AG09309 (cell line): ENCODE measurements around a stretch of chr1.

DNA sequence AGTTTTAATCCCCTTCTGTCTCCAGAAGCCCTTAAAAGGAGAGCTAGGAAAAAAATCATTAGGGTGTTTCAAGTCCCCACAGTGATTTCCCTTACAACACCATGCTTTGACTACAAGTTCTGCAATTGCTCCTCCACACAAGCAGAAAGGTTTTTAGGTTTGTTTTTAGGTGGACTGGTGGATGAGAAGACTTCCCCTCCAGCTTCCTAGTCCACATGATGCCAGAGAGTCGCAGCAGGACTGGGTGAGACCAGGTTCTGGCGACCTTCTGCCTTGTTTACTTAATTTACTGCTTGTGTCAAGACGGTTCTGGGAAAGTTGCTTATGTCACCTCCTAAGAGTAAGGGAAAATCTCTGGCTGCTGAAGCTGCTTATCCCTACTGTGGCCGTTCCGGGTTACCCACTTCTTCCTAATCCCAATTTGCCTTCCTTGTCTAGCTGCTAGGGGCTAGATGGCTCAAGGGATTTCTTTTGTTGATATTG is 76.4 kb downstream of the GLUL start:
- RRBS: no CpG with 5 or more reads among the region's 5 CpGs

DNA sequence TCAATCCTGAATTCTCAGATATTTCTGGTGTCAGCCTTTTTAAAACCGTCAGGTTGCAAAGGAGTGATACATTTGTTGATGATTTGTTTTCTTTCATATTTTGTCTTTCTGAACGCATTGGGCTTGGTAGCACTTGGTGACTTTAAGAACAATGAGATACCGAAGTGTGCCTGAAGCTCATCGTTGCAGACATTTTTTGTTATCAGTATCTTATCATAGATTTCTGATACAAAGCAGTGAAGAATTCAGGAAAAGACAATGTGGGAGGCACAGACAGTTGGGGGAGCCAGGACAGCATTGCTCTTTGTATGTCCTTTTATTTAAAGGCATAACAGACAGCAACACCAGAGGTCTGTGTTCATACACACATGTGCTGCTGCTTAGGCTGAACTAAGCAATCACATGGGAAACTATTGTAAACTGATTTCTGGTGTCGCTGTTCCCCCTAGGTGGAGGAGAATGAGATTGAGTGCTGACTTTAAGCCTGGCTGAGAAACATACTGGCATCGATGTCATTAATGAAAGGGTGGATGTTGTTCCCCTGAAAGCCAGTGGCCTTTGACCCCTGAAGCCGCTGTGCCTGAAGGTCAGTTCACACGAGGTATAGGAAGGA is 16.1 kb downstream of the DHX9 start:
- RRBS: no CpG with 5 or more reads among the region's 8 CpGs

DNA sequence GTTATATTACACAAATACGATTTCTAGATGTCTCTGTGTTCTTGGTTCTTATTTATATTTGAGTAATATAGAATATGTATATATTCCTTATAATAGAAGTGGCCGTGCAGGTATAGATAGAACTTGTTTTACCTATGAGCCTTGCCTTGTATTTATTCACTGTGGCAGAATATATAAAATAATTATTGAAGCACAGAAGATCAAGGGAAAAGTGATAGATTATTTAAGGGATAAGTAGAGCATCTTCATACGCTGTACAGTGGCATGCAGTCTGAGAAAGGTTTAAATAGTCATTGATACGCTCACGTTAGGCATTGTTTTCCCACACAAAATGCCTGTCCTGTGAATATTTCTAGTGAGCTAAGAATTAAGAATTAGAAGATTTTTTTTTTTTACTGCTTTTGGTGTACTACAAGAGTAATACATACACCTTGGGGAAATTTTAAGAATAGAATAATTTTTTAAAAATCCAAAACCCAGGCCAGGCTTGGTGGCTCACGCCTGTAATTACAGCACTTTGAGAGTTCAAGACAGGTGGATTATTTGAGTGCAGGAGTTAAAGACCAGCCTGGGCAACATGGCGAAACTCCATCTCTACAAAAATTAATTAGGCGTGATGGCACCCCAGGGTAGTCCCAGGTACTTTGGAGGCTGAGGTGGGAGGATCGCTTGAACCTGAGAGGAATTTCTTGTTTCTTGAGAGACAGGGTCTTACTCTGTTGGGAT is 24.4 kb downstream of the DHX9 start:
- RRBS: no CpG with 5 or more reads among the region's 9 CpGs

- RRBS: 95% methylated on average over 6 of the region's 20 CpGs
Measured at GRCh38 chr1:182868821-182869910, 30.0 kb downstream of the DHX9 start.

DNA sequence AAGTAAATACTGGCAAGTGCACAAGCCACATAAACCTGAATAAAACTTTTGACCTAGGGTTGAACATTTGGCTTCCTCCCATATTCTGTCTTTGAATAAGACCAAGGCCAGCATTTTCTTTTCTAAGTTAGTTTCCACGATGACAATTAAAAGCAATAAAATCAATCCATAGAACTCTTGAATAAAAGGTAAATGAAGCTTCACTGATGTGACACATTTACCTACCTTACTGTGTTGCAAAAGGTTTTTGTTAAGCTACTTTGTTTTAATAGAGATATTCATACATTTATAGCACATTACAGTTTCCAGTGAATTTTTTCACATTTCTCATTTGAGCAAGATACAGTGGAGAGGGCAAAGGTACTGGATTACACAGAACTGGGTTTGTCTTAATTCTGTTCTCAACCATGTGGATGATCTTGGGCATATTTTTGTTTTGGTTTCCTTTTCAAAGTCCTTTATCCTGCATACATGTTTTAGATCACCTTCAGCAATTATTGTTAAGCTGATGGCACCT is 48.8 kb downstream of the DHX9 start:
- RRBS: no CpG with 5 or more reads among the region's 1 CpG

GRCh38 chr1:183108655-183109136 is 77.4 kb upstream of the LAMC2 start:
- RRBS: no CpG with 5 or more reads among the region's 3 CpGs

- RRBS: no CpG with 5 or more reads among the region's 12 CpGs
Measured at GRCh38 chr1:183121552-183122375, 64.3 kb upstream of the LAMC2 start.

DNA sequence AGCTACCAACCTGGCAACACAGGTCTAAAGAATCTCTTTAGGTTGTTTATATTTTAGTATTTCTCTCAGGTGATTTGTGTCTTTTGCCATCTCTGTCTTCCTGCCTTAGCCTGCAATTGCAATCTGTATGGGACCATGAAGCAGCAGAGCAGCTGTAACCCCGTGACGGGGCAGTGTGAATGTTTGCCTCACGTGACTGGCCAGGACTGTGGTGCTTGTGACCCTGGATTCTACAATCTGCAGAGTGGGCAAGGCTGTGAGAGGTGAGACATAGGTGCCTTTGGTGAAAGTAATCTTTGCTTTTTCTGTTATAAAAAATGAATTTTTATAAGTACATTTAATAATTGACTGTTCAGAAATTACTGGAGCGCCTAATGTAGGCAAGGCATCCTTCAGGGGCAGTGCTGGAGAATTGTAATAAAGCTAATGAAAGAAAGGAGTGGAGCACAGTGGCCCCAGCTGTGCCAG is 60.7 kb upstream of the LAMC2 start:
- RRBS: no CpG with 5 or more reads among the region's 4 CpGs

DNA sequence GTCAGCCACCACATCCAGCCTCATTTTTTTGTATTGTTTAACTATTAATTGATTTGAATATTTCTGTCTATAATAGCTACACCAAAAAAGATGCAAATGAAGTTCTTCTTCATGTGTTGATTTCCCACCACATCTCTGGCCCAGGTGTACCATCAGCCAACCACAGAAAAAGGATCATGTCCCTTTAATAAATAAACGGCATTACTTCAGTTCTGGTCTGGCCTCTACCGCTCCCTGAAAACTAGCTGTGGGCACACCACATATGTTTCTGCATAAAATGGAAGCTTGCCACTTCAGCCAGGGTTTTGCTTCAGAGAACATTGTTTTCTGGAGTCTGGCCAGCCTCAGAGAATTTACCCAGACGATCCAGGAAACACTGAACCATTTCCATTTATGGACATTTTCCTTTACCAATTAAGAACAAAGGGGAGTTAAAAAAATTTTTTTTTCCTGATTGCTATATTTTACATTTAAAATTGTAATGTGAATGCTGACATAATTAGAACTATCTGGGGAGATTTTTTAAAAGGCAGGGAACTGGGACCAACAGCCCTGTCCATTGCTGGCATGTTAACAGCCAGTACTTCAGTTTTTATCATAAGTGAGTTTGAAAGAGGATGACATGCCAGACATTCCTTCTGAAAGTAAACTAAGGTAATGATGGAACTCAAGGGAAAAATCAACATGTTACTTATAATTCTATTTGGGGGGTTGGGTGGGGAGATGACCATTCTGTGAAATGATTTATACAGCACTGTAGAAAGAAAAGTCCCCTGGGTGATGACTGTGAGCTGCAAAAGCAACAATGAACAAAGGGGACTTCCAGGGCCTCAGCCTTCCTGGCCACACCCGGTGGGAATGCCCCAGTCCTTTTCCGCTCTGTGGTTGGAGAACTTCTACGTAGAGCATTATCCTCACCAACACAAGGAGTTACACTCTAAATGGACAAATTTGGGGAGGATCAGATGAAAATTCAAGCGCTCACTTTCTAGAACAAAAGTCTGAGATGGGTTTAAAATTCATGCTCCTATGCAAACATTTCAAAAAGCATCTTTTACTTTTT is 5.6 kb upstream of the LAMC2 start:
- RRBS: no CpG with 5 or more reads among the region's 7 CpGs

DNA sequence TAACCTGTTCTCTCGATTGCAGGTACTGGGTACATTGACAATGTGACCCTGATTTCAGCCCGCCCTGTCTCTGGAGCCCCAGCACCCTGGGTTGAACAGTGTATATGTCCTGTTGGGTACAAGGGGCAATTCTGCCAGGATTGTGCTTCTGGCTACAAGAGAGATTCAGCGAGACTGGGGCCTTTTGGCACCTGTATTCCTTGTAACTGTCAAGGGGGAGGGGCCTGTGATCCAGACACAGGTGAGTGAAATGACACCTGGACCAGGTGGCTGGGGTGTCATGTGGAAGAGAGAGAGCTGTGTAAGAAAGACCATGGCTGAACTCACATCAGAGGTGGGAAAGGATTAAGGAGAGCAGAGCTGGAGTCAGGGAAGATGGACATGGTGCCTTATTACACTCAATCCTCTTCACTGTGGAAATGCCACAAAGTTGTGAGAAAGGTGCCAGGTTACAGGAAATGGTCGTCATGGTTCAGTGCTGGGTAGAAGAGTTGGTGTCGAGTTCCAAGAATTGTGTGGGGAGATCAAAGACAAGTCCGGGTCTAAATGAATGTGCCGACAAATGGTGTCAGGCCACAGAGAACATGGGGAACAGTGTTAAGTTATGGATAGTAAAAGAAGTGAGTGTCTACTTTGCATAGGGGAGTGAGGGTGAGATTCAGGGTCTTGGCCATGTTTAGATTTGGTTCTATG is 40.8 kb downstream of the LAMC2 start:
- RRBS: no CpG with 5 or more reads among the region's 7 CpGs

- RRBS: no CpG with 5 or more reads among the region's 4 CpGs
Measured at GRCh38 chr1:183600493-183601118, 10.3 kb upstream of the NCF2 start.

DNA sequence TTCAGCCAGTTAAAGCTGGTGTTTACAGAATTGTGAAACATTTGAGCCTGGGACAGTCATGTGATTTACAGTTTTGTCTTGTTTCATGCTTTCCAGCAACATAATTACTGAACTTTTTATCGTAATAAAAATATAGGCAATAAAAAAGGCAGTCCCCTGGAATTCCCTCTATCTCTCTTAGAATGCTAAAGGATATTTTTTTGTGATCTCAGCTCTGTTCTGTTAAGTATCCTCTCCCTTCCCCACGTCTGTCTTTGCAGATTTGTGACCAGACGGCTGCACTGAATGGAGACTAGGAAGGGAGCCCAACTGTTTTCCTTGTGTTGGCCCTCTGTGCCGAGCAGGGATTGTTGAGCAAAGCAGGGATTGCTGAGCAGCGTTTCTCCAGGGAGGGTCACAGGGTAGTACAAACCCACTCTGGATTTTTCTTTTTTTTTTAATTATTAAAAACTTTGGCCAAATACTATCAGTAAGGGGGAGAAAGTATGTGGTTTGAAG is 70.2 kb upstream of the RGL1 start:
- RRBS: no CpG with 5 or more reads among the region's 5 CpGs

- RRBS: no CpG with 5 or more reads among the region's 6 CpGs
Measured at GRCh38 chr1:183870716-183871601, 66.0 kb downstream of the RGL1 start.

DNA sequence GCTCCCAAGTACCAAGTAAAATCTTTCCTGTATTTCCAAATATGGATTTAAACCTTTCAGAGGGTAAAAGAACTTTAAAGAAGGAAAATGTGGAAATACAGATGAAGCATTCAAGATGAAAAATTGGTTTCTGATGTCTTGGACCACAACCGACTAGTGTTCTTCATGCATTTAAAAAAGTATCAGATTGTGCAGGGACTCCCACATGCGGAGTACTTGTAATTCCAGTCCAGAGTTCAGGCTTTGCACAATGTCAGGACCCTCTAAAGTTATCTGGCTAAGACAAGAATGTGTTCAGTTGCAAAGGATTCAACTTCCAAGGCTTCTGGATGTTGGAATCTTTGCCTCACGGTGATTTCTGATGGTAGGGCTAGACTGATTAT is 66.7 kb downstream of the RGL1 start:
- RRBS: no CpG with 5 or more reads among the region's 3 CpGs

DNA sequence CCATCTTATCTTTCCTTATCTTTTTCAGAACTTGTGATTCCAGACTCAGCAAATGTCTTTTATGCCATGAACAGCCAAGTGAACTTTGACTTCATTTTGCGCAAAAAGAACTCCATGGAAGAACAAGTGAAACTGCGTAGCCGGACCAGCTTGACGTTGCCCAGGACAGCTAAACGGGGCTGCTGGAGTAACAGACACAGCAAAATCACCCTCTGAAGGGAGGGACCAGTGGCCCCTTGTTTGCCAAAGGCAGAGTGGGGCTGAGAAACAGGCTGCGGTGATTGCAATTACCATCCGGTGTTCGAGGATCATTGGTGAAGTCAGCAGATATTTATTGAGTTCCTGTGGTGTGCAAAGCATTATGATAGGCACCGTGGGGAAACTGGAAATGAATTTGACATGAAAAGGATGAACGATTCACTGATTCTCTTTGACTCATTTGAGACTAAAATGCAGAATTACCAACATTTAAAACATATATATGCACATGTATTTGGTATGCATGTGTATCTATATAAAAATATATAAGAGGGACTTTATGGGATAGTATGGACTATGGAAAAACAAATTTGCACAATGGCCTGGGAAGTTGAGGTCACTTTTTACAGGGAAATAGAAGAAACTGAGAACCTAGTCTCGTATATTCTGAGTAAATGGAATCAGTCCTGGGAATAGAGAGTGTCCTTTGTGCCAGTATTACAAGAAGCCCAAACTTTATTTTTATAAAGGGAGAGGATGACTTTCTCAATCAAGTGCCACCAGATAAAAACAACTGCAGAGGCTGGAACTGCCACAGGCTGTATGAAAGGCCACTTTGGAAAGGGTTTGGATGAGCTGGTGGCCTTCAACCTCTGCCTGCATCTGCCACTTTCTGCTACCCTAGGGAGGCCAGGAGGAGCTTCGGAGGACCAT is 111.2 kb downstream of the COLGALT2 start:
- RRBS: no CpG with 5 or more reads among the region's 12 CpGs

GRCh38 chr1:184035035-184035238 is 2.6 kb downstream of the COLGALT2 start:
- RRBS: no CpG with 5 or more reads among the region's 1 CpG

GRCh38 chr1:184434236-184434966 is 47.6 kb downstream of the C1orf21 start:
- RRBS: no CpG with 5 or more reads among the region's 6 CpGs

- RRBS: no CpG with 5 or more reads among the region's 7 CpGs
Measured at GRCh38 chr1:184453185-184454196, 66.7 kb downstream of the C1orf21 start.